Helper T cell (primary cell): ENCODE results near the gene LRRC27.

DNA sequence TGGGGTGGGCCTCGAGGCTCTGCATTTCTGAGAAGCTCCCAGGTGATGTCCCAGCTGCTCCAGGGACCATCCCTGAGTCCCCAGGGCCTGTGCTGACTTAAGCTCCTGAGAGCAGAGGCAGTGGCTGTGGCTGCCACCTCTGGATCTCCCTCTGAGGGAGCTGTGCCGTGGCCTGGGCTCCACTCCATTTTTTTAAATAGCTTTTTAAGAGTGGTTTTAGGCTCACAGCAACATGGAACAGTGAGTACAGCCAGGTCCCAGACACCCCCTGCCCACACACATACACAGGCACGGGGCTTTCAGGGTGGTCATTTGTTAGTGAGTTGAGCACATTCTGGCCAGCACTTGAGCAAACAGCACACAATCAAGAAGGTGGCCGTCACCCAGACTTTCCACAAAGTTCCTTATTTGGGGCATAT lies 156.8 kb upstream of the NPS start:
- PRO-cap, 2 experiments = no peak in any of the 2 experiments

DNA sequence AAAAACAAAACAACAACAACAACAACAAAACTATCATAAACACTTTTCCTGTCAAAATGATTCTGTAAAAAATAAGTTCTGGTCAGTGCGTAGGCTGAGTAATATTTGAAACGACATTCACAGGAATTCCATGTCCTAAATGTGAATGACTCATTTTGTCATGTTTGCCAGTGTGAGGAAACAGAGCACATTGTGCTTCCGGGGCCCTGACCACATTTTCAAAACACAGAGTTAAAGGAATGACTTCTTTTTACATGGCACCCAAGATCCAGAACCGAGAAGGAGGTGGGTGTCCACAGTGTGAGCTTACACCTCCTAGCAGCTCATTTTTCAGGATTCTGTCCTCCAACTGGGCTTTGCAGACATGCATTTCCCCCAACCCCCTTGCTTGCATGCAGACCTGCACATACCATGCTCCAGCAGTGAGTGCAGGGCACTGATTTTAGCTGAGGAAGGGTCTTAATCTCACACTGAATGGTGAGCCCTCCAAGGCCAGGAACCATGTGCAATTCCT lies 3.1 kb downstream of the CLRN3 start:
- PRO-cap, 2 experiments = no peak in any of the 2 experiments

DNA sequence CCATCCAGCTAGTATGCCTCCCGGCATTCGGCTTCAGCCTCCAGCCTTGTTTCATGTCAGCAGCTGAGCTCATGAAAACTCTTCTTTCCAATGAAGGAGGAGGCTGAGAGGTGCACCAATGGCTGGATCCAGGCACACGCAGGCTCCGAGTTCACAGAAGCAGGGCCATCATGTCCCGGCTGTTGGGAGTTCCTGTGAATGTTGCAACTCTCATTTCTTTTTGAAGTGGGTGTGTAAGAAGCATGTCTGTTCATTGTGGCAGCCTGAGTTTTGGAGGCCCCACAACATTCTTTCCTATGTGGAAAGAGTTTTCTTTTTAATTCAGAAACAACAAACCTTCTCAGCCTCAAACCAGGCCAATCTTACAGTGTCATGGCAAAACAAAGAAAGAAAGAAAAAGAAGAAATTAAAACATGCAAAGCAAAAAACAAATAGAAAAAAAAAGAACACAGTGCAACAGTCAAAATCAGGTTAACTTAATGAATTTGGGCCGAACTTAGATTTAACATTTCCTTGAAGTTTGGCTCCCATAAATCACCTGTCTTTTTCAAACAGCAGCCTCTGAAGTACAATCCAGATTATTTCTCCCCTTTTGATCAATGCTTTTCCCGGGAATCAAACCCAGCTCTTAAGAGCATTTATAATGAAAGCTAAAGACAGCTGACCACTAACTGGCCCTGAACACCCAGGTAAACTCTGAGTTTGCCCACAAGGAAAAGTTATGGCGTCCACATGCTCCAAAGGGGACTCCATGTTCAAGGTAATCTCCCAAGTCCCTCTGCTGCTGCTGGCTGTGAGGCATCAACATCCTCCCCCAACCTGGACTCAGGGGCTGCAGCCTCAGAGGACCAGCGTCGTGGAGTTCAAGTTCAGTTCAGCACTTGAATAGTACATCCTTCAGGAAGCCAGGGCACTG lies 89.9 kb downstream of the PTPRE start:
- PRO-cap, 2 experiments = no peak in any of the 2 experiments

GRCh38 chr10:128066816-128067314 lies 59.4 kb downstream of the MKI67 start:
- PRO-cap, 2 experiments = no peak in any of the 2 experiments

DNA sequence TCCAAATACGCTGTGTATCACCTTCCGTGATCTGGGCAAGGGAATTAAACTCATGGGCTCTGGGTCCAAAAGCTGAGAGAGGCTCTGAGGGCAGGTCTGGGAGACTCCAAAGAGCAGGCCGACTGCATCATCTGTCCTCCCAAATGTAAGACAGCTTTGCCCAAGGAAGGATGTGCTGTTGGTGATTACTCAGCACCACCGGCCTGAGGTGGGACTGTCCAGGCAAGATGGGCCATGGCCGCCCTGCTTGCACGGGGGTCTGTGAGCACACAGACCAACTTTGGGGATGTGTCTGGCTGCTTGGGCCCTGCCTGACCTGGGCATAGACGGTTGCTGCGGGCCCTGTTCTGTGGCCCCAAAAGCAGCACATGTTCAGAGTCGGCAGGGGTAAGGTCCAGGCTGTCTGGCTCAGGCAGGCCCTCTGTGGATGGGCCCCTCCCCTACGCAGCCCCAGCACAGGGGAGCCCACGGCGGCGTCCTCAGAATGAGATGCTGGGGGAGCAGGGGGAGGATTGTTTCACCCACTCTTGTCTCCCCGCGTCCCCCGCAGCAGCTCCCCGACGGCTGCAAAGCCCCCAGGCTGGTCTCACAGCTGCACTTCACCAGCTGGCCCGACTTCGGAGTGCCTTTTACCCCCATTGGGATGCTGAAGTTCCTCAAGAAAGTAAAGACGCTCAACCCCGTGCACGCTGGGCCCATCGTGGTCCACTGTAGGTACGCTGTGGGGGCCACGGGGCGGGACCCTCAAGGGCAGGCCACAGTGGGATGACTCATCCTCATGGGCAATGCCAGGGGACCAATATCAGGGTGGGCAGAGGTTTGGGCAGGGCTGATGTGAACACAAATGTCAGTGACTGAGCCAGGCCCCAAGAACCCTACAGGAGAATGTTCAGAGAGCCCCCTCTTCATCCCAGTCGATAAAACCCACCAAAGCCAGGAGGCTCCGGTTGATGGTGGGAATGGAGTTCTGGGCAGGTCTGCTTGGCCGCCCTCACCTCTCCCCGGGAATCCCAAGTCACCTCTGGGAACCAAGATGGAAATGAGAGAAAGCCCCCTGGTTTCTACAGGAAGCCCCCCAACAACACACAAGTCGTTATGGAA lies 58.3 kb downstream of the MKI67 start:
- PRO-cap, 2 experiments = no peak in any of the 2 experiments

- PRO-cap, 2 experiments = no peak in any of the 2 experiments
Observed at GRCh38 chr10:128081247-128081561, 45.0 kb downstream of the MKI67 start.

DNA sequence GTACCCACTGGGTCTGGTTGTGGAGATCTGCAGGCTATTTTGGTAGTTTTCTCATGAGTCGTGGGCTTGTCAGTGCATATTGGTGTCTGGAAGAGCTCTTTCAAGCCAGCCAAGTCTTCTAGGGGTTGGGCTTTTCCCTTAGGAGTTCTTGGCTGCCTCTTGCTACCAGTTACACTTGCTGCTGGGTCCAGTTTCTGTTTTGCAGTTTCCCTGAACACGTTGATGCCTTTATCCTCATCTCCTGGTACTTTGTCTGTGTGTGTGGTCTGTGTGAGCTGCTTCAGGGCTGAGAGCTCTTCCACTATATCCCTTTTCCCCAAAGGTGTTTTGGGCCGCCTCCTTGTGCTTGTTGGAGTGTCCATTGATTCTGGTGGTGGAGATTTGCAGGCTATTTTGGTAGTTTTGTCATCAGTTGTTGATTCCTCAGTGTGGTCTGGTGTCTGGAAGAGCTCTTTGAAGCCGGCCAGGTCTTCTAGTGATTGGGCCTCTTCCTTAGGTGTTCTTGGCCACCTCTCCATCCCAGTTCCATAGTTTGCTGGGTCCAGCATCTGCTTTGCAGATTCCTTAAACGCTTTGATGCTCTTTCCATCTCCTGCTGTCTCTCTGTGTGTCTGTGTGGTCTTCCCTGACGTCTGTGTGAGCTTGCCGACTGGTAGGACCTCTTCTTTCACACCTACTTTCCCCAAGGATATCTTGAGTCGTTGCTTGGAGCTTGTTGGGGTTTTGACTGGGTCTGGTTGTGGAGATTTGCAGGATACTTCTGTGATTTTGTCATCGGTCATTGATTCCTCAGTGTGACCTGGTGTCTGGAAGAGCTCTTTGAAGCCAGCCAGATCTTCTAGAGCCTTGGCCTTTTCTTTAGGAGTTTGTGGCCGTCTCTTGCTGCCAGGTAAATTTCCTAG lies 20.8 kb downstream of the MKI67 start:
- PRO-cap, 2 experiments = no peak in any of the 2 experiments

GRCh38 chr10:128106812-128107212 lies 19.4 kb downstream of the MKI67 start:
- PRO-cap, 2 experiments = no peak in any of the 2 experiments

GRCh38 chr10:129605927-129606550 lies 139.0 kb downstream of the MGMT start:
- PRO-cap, 2 experiments = no peak in any of the 2 experiments

- PRO-cap, 2 experiments = no peak in any of the 2 experiments
Observed at GRCh38 chr10:130127625-130128220, 8.5 kb upstream of the GLRX3 start.

- PRO-cap, 2 experiments = peak in 2 of 2 experiments; most common plus-strand start chr10:130301080 (in 1); most common minus-strand start chr10:130301171 (in 2)
Observed at GRCh38 chr10:130300934-130302115, 165.1 kb downstream of the GLRX3 start.

DNA sequence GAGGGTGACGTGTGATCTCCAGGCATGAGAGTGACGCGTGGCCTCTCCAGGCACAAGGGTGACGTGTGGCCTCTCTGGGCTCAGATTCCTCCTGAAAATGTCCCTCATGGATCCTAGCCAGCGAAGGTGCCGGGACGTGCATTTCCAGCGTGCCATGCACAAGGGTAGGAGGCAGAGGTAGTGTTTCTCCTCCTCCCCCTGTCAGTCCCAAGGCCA lies 164.5 kb upstream of the TCERG1L start:
- PRO-cap, 2 experiments = no peak in any of the 2 experiments

GRCh38 chr10:131626653-131627034 lies 274.2 kb upstream of the PPP2R2D start:
- PRO-cap, 2 experiments = no peak in any of the 2 experiments

DNA sequence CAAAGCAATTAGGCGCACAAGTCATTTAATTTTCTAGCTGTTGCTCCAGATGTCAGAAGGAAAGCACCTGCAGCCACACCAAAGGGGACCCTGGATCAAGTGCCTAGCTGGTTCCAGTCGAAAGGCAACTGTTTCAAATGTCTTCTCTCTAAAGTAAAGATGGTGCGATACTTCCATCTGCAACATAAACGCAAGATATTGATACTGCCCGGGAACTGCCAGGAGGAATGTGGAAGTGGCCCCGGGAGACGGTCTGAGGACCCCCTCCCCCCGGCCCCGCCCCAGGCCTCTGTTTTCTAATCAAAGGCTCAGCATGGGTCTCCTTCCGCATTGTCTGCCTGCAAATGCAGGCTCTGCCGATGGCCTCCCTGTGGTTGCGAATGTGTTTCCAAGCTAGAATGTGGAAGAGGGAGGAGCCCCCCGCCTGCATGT lies 224.1 kb upstream of the PPP2R2D start:
- PRO-cap, 2 experiments = no peak in any of the 2 experiments

DNA sequence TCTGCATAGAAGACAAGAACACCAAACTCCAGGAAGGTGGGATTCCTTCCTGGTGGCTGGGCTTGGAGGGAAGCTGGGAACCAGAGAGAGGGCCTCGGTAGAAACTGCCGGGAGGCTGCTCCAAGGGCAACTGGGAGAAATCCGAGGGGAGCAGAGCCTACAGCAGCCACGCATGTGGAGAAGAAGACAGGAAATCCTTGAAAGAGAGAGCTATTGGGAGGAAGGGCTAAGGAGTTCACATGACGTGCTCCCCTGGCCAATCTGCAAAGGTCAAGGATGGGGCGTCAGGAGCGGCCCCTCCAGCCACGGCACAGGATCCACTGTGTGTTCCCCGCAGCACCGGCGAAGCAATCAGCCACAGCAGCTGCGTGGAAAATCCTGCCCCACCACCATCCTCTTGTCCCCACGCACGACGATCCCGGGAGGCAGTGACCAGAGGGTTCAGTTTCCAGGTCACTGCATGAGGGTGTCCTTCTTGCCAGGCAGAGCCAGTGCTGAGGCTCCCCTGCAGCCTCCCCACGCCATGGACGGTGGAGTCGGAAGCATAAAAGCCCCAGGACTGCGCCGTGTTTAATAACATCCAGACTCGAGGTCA lies 8.7 kb upstream of the PPP2R2D start:
- PRO-cap, 2 experiments = no peak in any of the 2 experiments

DNA sequence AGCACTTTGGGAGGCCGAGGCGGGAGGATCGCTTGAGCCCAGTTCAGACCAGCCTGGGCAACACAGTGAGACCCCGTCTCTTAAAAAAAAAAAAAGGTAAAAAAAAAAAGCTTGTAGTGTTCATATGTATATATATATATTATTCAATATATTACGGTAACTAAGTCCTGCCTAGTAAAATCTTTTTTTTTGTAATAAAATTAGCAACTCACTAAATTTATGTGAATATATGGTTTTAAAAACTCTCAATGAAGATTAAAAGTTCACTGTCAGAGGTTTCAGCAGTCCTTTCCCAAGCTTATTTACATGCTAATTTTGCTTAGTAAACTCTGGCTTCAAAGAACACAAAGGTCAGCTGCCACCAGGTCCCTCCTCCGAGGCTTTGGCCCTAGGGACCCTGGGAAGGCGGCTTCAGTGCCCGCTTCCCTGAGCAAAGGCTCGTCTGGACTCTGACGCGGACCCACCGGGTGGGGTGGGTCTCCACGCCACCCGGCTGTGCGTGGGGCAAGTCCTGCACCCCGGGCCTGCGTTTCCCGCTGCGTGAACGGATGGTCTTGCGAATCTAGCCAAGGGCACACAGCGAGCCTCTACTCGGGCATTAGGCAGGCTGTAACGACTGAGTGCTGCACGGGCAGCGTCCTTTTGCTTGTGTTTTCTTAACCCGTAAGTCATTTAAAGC lies 1.1 kb downstream of the BNIP3 start:
- PRO-cap, 2 experiments = no peak in any of the 2 experiments

DNA sequence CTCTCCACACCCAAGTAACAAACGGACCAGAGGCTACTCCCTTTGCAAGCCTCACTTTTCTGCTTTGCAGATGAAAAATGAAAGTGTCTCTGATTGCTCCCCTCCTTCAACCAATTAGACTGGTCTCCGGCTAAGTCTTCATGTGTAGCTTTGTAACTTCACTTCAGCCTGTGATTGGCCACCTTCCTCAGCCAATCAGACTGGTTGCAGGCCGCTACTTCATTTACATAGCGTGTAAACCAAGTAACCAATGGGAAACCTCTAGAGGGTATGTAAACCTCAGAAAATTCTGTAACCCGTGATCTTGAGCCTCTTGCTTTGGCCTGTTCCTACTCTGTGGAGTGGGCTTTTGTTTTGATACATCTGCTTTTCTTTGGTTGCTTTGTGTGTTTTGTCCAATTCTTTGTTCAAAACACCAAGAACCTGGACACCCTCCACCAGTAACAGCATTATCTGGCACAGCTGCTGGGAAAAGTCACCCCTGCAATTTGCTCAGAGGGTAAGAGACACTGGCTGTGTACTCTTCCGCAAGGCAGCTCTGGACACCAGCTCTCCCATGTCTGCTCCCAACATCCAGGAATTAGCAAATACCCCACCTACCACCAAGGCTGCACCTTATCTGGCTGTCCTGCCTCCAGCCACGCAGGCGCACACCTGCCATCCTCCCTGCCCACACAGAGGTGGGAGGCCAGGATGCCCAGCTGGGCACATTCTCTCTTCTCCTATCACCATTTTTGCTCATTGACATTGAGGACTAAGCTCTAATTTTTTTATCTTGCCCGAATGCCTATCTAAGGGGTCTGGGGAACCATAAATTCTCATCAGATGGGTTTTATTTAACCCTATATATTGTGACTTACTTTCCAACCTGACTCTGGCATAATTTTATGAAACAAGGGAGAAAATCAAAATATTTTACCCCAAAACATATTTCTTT lies 20.1 kb upstream of the BNIP3 start:
- PRO-cap, 2 experiments = no peak in any of the 2 experiments

GRCh38 chr10:132158809-132159890 lies 27.6 kb upstream of the DPYSL4 start:
- PRO-cap, 2 experiments = peak in 2 of 2 experiments; most common plus-strand start chr10:132158943 (in 2); most common minus-strand start chr10:132159449 (in 1)

DNA sequence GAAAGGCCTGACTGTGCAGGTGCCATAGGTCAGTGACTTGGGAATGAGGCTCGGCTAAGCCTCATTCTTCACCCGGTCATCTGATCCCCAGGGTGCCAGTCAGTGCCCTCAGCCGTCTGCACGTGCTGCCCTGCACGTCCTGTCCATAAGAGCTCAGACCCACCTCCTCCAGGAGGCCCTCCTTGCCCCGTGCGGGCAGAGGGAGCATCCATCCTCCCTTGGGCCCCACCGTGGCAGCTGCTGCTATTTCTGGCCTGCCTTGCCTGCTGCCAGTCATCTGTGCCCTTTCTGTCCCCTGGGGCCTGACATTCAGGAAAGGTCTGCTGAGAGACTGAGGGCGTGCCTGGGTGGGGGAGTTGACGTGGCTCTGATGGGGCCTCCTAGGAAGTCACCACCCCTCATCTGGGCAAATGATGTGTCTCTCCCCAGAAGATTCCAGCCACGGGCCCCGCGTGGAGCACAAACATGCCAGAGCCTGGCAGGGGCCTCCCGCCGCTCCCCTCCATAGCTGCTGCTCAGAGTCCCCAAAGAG lies 21.7 kb downstream of the DPYSL4 start:
- PRO-cap, 2 experiments = no peak in any of the 2 experiments

- PRO-cap, 2 experiments = peak in 2 of 2 experiments; most common plus-strand start chr10:132332287 (in 2); most common minus-strand start chr10:132331831 (in 1)
Observed at GRCh38 chr10:132331534-132332400, at the start of gene LRRC27. TSS of gene LRRC27 (plus strand) at chr10:132332193.